Myometrial cell (primary cell): ENCODE measurements around the genes SFXN5, DCTN1 and RTKN.

DNA sequence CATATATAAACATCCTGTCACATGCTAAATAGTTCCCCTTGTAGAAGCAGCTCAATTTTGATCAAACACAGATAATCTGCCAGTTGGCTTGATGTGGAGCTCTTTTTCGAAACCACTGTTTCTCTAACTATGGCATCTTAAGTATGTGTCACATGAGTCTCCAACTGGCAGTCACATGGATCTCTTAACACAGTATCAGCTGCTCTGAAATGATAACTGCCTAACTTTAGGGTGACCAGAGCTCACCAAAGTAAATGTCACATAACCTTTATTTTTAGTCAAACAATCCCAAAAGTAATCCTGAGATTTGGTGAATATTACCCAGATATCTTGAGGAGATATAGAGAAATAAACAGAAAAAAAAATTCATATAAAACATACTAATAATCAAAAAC, 31.7 kb downstream of the EXOC6B start:
- RAMPAGE, long total RNA: no peak

GRCh38 chr2:72985761-72986267, 68.5 kb downstream of the EMX1 start:
- RAMPAGE, long total RNA: no peak

DNA sequence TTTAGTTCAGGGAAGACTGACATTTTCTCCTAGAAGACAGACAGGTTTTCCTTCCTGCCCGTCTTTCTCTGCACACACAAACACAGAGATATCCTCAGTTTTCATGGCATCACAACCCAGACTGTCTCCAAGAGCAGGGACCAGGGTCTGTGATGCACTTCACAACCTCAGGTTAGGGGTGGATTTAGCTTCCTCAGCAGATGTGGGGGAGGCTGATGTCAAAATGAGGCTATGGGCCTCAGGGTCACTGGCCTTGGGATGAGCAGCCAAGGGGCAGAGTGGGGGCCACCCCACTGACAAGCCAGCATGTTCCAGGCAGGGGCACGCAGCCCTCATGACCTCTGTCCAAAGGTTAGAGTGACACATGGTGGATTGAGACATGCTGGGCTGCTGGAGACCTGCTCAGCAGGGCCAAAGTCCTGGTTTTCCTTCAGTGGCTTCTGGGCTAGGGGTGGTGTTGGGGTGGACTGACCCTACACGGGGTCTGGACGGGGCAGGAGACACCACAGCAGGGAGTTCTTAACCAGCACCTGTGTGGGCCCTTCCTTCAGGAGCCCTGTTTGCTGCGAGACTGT, 70.5 kb downstream of the SFXN5 start:
- RAMPAGE, long total RNA: no peak

DNA sequence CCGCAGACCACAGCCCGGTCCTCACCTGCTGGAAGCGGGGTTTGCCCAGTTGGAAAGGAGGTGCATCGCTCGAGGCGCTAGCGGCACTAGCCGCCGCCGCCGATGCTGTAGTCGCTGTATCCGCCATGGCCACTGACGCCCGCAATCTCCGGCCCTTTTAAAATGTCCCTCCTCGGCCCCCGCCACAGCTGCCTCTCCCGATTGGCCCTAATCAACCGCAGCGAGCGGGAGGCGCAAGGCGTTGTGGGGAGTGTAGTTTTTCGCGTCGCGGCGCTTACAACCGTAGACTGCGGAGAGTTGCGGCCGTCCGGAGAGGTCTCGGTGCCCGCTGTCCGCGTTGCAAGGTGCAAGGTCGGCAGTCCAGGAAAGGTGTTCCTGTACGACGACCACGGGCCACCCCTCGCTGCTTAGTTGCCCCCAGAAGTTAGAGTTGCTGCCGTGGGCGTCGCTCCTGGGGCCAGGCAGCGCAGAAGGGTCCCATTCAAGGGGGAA, at the start of gene SFXN5:
Gene SFXN5, minus strand, starts transcription at position 134 of the 492 bp plus-strand sequence.
- RAMPAGE, long total RNA: no peak

DNA sequence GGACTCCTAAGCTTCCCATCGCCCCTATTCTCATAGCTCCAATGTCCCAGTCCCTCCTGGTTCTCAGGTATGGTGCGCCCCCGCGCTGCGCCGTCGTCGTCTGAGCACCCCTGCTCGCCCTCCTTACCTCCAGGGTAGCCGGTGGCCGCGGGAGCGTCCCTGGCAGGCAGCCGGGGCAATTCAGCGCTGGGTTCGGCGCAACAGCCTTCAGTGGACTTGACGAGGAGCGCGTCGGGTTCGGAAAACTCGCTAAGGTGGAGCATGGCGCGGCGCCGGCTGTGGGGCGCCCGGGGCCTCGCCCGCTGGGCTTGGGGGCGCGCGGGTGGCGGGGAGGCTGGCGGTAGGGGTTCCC, 317 bp downstream of the EGR4 start:
- RAMPAGE, long total RNA: no peak

GRCh38 chr2:73307707-73308270, 14.4 kb upstream of the EGR4 start:
- RAMPAGE, long total RNA: no peak

GRCh38 chr2:73418427-73418626, 32.7 kb downstream of the ALMS1 start:
- RAMPAGE, long total RNA: no peak

DNA sequence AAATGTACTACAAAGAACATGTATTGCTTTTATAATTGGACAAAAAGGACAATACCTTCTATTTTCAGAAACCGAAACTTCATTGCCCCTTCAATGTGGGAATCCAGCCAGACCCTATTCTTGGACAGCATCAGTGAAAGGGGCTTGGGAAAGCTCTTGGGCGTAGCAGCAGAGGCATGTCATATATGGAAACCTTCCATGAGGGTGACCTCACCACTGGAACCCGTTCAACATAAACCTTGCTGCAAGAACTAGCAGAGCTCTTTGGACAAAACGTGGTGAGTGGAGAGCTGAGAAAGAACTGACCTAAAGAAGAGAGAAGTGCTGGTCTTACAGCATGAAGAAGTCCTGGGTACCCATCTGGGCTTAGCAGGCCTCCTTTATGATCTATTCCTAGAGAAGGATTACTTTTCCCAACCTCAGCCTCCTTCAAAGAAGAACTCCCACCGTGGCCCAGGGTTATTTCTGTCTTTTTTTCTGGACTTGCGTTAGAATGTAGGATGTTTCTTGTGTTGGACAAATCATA, 22.7 kb upstream of the ACTG2 start:
- RAMPAGE, long total RNA: no peak

DNA sequence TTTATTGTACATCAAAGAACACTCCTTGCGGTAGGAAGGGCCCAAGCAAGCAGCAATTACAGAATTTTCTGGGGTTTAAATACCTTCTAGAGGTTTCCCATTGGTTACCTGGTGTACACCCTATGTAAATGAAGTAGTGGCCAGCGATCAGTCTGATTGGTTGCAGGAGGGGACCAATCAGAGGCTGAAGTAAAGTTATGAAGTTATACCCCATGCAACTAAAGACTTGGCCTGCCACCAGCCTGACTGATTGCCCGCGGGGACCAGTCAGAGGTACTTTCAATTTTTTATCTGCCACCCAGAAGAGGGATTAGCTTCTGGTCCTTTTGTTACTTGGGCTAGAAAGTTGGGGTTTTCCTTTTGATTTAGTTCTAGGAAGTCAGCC, 1.7 kb upstream of the DGUOK start:
- RAMPAGE, long total RNA: no peak

- RAMPAGE, long total RNA: no peak
These were observed 5.0 kb upstream of the TET3 start for GRCh38 chr2:73979574-73980245.

DNA sequence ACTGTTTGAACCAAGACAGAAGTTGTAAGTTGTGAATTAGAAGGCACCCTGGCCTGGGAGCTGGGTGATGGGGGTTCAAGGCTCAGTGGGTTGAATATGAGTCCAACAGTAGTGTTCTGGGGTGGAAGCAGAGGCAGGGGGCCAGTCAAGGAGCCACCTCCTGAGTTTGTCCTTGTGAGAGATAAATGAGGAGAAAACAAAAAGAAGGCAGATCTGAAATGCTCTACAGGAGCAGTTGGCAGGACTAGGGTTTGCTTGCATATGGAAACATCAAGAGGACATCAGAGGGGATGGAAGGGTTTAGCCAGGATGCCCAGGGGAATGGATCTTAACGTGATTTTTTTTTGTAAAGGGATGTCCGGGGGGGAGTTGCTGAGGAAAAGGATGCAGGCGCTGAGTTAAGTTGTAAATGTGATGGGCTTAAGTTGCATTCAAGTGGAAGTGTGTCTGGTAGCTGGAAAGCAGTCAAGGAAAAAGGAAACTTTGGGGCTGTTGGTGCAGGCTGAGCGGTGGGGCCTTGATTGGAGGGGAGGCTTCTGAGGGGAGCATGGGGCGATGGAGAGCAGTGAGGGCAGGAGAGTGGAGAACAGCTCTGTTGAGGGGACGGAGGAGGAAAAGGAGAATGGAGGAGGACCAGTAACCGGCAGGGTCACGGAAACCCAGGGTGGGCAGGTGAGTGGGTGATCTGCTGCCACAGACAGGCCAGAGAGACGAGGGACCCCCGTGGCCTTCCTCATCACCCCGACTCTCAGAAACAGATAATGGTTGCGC, 46.1 kb downstream of the TET3 start:
- RAMPAGE, long total RNA: no peak

GRCh38 chr2:74037308-74038240, 52.9 kb downstream of the TET3 start:
- RAMPAGE, long total RNA: no peak

DNA sequence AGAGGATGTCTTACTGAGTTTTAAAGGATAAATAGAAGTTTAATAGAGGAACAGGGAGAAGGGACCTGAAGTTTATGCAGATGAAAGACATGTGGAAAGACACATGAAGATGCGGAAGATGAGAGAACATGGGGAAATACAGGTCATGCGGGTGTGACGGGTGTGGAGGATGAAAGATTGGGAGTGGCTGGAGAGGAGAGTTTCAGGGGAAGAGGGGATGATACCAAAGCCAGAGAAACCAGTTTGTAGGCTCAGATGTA, 69.2 kb downstream of the TET3 start:
- RAMPAGE, long total RNA: no peak

DNA sequence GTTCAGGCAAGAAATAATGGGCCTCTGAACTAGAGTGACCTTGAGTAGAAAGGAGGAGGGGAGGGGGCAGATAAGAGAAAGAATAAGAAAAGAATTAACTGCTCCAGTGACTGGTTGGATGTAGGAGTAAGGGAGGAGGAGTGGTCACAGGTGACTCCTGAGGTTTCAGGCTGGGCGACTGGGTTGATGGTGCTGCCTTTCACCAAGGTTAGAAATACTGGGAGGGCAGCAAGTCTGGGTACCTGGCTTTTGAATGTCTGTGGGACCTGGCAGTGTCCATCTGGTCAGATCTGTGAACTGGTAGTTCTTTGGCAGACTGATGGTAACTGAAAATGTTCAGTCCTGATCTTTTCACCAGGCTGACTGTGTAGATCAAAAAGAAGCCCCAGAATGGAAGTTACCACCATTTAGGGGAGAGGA, 69.5 kb downstream of the TET3 start:
- RAMPAGE, long total RNA: no peak

- RAMPAGE, long total RNA: no peak
These were observed 47.4 kb downstream of the BOLA3 start for GRCh38 chr2:74100202-74100855.

DNA sequence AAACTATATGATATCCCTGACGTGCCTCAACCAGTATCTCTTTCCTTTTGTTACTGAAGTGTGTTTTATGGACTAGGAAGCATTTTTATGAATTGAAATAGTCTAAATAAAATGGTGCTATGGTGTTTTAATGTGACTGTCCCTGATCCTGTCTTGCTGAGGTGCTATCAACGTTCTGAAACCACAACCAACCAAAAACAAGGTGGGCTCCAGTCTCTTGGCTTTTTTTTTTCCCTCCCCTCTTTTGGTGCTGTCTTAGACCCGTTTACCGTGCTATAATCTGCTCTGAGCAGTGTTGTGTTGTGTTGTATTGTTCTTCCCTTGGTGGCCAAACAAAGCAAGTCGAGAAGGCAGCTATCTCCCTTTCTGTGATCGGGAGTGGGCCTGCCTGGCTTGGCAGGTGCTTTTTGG, 41.8 kb downstream of the BOLA3 start:
- RAMPAGE, long total RNA: no peak

DNA sequence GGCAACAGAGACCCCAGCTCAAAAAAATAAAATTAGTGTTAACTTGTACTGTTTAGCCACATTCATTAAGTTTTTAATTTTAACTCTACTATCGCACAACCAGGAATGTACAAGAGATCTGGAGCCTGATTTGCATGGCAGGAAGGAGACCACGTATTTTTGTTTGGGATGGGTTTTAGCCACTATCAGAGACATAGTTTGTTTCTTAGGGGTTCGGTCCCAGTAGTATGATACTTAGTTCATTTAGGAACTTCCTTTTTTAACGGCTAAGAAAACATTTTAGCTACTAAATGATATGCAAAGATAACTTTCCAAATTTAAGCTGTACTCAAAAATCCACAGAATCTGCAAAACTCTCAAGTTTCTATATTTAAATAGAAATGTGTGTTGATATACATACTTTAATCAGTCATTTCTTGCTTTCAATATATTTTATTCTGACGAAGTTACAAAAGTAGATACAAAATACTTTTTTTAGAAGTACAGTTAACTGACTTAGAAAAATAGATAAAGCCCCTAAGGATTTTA, 4.5 kb upstream of the BOLA3 start:
- RAMPAGE, long total RNA: no peak

- RAMPAGE, long total RNA: no peak
These were observed 6.5 kb upstream of the SLC4A5 start for GRCh38 chr2:74349686-74350070.

DNA sequence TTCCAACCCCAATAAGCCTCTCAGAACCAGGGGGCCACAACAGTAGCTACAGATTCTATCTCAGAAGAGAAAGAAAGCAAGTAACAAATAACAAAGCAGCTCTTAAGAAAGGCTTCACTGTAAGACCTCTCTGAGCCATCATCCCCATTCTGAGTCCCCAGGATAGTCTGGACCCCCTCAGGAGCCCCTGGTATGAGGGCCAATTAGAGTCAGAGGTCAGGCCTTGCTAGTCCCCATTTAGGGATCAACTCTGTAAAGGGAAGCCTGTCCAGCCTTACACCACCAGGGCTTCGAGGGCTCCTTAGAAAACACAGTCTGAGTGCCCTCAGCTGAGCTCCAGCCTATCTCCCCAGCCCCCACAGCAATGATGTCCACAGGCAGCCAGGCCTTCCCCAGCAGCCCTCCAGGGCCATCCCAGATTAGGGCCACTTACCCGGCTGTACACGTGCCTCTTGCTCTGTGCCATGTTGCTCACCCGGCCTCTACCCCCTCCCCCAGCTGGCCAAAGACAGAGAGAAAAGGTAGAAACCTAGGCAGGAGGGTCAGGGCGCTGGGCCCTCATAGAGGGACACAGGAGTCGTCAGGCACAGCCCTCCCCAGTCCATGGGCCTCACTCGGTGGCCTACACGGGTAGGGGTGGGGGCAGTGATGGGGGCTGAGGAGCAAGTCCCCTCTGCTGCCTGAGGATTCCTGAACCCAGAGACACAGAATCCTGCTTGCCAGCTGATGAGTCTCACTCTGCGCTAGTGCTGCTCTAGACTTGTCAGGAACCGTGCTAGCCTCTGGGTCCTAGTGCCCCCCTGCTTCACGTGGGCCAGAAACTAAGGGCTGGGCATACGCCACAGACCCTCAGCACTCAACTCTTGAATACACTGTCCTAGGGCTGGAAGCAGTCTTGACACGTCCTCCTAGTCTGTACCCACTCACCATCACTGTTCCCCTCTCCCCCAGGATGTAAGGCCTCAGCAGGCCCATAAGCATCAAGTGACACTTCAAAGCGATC, at the start of gene DCTN1:
Gene DCTN1, minus strand, starts transcription at position 740 of the 1,003 bp plus-strand sequence.
- RAMPAGE, long total RNA: no peak

GRCh38 chr2:74441351-74442676, at the start of gene RTKN:
RTKN (minus strand) TSS chr2:74441937.
- RAMPAGE, long total RNA: no peak